Measurements from ENCODE around the genes CDK13 and URGCP.

DNA sequence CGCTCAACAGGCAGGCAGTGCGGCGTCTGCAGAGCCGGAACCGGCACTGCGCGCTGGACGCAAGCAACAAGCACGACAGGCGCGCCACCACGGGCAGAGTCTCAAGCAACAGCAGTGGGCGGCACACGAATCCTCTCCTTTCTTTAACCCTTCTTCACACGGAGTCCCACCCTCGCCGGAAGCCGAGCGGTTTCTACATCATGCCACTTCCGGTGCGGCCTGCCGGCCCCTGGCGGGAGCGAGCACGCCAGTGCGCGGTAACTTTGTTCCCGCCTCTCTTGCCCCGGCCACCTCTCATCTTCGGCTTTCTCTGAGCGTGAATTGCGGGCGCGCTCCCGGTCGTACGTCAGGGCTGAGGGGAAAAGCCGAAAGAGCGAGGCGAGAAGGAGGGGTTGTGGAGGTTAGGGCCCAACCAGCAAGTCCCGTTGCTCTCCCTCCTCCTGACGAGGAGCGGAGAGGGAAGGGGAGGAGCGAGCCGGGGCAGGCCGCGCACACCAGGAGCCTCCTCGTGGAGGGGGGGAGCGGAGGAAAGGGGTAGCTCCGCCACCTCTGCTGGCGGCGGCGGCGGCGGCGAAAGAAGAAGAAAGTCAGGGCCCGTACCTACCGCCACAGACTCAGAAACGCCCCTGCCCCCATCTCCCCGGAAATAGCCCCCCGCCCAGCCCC lies 619 bp upstream of the CDK13 start:
- PRO-cap, 2 experiments = peak in 2 of 2 experiments; most common plus-strand start position 497 of the sequence (in 2); most common minus-strand start position 136 of the sequence (in 1)

DNA sequence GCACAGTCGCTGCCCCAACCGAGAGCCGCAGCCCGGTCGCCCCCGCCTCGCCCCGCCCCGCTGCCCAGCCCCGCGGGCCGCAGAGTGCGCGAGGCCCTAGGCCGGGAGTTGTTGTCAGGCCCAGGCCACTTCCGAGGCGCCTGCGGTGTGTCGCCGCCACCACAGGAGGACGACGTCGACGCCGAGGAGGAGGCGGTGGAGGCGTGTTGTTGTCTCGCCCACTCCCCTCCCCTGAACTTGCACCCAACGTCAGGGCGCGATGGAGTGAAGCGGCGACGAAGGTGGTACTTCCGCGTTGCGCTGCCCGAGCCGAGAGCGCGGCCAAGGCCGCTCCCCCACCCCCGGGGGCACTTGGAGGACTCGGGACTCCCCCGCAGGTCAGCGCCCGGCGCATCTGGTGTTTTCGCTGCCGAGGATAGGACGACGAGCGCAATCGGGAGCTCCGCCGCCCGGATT lies at the start of gene CDK13:
Gene CDK13, plus strand, starts transcription at position 287 of the 456 bp plus-strand sequence.
- PRO-cap, 2 experiments = peak in 2 of 2 experiments; most common plus-strand start position 128 of the sequence (in 1); most common minus-strand start position 239 of the sequence (in 2)

DNA sequence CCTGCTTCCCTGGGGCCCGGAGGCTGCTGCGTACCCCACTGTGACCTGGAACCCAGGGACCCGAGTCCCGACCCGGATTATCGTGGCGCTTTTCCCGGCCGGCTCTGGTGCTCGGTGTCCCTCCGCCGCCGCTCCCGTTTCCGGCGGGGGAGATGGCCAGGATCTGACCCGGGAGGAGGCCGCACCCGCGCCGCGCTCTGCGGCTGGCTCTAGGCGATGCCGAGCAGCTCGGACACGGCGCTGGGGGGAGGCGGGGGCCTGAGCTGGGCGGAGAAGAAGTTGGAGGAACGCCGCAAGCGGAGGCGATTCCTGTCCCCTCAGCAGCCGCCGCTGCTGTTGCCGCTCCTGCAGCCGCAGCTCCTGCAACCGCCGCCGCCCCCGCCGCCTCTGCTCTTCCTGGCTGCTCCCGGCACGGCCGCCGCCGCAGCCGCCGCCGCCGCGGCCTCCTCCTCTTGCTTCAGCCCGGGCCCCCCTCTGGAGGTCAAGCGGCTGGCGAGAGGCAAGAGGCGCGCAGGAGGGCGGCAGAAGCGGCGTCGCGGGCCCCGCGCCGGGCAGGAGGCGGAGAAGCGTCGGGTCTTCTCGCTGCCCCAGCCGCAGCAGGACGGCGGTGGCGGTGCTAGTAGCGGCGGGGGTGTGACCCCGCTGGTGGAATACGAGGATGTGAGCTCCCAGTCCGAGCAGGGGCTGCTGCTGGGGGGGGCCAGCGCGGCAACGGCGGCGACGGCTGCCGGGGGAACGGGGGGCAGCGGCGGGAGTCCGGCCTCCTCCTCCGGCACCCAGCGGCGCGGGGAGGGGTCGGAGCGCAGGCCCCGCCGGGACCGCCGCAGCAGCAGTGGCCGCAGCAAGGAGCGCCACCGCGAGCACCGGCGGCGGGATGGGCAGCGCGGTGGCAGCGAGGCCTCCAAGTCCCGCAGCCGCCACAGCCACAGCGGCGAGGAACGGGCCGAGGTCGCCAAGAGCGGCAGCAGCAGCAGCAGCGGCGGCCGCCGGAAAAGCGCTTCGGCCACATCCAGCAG lies 678 bp downstream of the CDK13 start:
- PRO-cap, 2 experiments = peak in 1 of 2 experiments; most common plus-strand start position 931 of the sequence (in 1); most common minus-strand start position 389 of the sequence (in 1)

DNA sequence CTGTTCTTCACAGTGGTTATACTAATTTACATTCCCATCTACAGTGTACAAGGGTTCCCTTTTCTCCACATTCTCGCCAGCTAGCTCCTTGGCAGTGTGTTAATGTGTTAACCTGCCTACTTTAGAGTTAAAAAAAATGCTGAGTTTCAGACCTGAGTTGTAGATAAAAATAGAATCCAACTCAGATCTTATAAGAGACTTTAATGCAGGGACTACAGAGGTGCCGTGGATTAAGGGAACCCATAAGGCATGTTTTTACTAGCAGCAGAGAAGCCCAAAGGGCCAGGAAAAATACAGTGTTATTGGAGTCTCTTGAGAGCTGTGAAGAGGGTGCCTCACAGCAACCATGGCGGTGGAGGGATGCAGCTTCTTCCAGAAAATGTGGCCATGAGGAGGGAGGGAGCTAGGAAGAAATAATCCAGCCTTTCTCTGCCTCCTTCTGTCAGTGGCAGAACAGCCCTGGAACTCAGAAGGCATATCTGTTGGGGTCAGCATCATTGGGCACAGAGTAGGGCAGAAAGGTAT lies 35.6 kb downstream of the CDK13 start:
- PRO-cap, 2 experiments = no peak in any of the 2 experiments

DNA sequence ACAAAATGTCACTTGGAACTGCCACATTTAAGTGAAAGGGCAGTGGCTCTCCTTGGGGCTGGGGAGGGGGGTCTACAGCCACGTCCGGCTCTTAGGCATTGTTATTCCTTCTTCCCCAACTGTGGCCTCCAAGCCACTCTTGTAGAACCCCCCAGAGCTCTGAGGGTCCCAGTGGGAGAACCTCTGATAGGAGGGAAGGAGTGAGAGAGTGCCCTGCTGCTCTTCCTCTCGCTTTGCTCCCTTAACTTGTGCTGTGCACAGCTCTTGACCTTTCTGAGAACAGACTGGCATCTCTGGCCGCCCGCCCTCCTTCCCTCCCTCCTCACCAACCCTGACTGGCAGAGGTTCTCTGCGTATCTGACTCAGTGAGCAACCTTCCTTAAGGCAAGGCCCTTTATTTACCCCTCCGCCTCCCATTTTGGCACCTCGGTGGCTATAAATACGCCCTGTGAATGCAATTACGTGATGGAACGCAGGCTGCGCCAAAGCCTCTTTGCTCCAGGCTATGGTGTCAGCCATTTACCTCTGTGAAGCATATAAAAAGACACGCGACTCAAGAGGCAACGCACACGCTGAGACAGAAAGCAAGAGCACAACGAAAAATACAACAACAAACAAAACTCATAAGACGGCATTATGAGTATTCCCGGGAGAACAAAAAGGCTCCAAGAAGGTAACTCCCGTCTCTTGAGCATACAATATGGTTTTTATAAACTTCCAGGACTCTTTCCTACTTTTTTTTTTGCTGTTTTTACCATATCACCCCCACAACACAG lies 764.3 kb downstream of the SUGCT start:
- PRO-cap, 2 experiments = no peak in any of the 2 experiments

DNA sequence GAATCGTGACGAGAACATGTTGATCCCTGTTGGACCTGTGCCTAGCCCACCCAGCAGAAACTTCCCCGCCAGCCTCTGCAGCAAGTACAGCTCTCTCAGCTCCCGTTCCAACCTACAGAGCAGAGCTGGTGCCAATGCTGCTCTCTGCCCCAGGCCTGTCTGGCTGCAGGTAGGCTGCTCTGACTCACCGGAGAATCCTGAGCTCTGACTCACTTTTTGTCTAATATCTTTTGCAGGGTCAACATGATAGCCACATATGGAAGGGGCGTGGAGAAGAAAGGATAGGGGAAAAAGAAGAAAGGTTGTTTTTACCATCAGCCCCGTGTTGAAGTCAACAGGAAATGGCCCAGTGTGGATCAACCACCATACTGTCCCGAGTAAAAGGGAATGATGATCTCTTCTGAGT lies 595.3 kb downstream of the INHBA start:
- PRO-cap, 2 experiments = no peak in any of the 2 experiments

DNA sequence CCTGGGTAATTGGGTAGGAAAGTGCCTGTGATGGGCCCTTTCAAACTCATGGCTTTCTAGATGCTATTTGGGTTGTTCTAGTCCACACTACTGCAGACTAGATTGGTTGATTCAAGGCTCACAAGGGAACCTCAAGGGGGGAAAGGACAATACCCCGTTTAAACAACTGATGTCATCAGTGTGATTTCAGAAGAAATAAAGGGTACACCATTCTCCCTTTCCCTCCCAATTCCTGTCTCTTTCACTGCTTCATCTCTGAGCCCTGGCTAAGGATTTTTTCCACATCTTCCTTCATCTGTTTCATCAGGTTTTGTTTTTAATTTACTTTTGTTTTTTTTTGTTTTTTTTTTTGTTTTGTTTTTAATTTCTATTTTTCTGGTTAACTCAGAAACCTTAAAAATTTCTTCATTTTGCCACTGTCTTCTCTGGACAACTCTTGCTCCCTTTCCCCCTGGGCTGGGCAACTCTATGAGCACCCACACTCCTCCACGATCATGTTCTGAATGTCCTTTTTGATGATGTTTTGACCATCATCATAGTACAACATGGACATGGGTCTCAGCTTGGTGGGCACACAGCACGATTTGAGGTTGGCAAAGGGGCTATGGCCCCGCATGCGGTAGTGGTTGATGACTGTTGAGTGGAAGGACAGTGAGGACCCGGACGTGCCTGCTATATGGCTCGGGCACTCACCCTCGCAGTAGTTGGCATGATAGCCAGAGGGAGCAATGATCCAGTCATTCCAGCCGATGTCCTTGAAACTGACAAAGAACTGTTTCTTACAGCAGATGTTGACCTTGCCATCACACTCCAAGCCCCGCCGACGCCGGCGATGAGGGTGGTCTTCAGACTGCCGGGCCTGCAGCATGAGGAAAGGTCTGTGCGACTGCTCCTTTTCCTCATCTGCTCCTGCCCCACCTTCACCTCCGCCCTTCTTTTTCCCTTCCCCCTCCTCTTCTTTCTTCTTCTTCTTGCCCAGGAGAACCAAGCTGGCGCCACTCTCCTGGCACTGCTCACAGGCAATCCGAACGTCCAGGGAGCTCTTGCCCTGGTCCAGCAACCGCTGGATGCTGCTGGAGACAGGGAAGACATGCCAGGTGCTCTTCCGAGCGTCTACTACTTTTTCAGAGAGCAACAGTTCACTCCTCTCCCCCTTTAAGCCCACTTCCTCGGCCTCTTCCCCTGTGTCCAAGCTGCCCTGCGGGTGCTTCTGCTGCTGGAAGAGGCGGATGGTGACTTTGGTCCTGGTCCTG lies 13.3 kb downstream of the INHBA start:
- PRO-cap, 2 experiments = no peak in any of the 2 experiments

DNA sequence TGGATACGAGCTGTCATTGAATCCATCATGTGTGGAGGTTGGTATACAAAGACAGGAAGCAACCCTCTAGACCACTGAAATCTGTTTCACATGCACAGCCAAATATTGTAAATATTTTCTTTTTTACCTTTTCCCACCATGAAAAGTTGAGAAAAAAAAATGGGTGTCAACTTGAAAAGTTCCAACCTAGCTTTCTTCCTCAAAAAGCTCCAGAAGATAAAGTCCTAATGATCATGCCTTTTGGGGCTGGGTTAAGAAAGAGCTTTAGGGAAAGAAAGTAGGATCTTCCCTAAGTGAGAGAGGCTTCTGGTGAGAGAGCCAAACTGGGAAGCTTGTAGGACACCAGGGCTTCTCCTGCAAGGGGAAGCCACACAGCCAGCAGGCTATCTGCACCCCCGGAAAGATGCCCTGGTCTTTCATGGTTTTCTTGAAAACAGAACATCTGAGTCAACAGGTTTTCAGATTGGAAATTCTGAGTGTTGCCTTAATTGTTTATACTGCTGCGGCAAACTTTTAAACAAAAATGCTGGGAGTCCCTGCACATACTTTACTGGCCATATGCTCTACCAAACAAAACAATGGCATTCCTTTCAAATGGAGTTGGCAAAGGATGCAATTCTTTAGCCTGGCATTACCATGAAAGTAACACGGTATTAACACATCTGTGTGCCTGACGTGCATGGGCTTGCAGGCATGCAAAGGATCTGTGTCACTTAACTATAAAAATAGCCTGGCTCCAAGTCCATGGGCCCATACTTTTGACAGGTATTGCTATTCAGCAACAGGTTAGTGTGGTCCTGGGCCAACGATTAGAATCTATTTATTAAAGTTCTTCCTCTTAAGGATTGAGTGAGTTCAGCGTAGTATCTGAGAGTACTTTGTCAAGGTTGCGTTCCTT lies 4.3 kb downstream of the INHBA start:
- PRO-cap, 2 experiments = no peak in any of the 2 experiments

DNA sequence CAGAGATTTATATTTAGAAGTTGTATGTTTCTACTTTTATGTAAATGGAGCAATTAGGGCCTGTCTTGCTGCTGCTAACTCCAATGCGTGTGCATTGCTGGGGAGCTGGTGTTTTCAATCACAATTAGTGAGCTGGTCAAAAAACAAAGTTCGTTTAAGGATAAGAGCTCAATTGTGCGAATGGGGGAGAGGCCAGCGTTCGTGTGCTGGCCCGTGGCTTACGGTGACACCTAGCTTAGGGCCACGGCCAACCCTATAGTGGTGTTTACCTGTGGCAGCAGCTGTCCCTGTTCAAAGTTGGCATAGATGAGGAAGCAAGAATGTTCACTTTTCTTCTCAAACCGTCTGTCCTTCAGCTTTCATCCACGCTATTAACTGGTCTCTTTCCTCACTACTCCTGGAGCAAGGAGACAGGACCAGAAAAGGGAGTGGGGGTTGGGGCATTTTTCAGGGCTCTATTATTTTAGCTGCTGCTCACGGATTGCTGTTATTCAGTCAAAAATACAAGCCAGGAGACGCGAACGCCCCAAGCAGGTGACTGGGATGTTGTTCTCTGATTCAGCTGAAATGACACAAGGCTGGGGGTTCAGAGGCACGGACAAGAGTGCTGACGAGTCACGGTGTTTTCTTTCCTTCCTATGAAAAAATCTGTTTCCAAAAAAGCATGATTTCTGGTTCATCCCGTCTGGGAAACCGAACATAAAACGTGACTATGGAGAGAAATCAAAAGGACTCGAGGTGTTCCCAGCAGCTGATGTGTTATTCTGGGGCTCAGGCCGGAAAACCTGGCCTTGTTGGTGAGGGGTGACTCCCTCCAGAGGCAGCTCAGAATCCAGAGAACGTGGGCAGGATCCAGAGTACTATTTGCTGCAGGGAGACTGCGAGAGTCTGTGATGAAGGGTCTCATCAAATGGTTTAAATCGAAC lies 3.3 kb upstream of the INHBA start:
- PRO-cap, 2 experiments = no peak in any of the 2 experiments

- PRO-cap, 2 experiments = peak in 2 of 2 experiments; most common plus-strand start chr7:42050657 (in 2)
Measured at GRCh38 chr7:42050395-42050782, 186.6 kb downstream of the GLI3 start.

DNA sequence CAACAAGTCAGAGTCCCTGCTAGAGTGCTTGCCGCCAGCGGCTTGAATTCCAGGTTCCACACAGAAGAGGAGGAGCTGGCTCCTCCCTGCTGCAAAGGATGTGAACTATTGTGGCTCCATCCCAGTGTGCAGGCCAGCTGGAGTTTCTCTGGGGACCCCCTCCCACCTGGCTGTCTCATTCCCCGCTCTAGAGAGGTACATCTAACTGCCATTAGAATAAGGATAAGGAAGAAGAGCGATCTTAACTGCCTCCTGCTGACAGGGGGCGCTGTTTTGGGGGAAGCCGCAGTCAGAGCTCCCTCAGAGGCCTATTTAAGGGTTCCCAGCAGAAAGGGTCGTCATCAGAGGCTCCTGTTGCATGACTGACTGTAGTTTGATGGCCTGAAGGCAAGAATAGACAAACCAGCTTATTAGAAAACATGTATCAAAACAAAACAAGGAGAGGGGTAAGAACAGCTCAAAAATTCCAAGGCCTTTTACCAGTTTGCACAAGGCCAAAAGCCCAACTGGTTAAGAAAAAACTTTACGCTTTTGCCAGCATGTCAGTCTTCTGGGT lies 40.8 kb upstream of the HECW1 start:
- PRO-cap, 2 experiments = no peak in any of the 2 experiments

GRCh38 chr7:43112869-43113685 lies 630 bp downstream of the HECW1 start:
- PRO-cap, 2 experiments = no peak in any of the 2 experiments

DNA sequence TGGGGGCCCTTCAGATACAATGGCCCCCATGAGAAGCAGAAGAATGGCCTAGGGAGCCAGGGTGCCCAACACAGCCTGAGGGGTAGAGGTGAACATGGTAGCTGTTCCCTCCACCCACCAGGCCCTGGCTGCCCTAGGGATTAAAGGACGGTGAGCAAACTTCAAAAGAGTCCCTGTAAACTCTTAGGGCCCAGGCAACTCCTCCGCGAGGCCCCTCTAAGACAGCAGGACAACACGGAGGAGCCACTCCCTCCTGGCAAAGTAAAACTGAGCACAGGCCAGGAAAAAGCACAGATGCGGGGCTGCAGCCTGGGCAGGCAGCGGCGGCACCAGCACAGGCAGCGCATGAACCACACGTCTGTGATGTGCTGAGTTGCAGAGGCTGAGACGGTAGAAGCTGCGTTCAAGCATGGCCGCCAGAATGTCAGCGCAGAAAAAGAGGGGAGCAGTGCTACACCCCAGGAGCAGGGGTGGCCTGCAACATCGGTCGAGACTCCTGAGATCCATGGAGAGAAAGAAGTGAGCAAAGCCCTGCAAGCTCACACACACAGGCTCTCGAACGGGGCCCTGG lies 46.2 kb upstream of the STK17A start:
- PRO-cap, 2 experiments = no peak in any of the 2 experiments

GRCh38 chr7:43541229-43541448 lies 41.8 kb upstream of the STK17A start:
- PRO-cap, 2 experiments = no peak in any of the 2 experiments

DNA sequence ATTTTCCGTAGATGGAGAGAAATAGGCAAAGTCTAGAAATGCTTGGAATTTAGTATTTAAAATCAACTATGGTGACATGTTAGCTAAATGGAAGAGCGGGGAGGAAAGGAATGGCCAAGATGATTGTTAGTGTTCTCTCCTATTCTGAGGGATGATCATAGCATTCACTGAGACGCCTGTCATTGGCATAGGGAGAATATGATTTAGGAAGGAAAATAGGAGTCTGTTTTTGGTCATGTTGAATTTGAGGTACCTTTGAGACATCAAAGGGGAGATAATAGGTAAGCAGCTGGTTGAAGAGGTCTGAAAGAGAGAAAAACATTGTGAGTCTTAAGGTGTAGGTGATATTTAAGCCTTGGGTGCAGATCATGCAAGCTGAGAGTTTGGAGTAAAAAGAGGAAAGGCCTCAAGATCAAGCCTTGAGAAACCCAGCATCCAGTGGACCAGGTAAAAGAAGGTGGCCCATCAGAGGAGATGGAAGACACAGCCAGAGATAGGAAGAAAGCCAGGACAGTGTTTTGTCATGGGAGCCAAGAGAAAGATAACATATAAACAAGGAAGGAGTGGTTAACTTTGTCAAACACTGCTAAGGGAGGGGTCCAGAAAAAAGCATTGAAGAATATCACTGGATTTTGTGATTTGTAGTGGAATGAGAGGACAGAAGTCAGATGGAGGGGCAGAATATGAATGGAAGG lies 34.6 kb downstream of the STK17A start:
- PRO-cap, 2 experiments = no peak in any of the 2 experiments

- PRO-cap, 2 experiments = peak in 1 of 2 experiments; most common plus-strand start chr7:43650054 (in 1)
Measured at GRCh38 chr7:43649583-43650360, 66.9 kb downstream of the STK17A start.

DNA sequence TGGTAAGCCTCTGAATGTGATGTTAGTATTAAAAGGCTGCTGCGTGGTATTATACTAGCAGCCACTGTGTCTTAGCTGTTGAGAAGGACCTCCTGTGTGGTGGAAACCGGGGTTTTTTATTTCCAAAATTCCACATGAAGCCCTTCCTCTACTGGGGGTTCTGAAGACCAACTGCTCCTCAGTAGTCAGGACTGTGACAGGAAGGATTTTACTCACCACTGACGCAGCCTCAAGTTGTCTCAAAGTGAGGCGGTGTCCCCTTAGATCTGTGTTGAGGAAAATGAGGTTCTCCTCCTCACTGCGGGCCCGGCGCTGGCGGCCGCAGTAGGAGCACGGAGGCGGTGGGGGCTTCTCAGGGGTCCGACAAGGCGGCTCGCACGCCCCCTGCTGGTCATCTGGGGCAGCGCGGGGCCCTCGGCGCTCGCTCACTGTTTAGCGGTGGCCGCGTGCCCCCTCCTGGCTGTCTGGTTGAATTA lies 30.6 kb downstream of the MRPS24 start:
- PRO-cap, 2 experiments = no peak in any of the 2 experiments

GRCh38 chr7:43867971-43868612 lies 1.2 kb downstream of the MRPS24 start:
- PRO-cap, 2 experiments = no peak in any of the 2 experiments

DNA sequence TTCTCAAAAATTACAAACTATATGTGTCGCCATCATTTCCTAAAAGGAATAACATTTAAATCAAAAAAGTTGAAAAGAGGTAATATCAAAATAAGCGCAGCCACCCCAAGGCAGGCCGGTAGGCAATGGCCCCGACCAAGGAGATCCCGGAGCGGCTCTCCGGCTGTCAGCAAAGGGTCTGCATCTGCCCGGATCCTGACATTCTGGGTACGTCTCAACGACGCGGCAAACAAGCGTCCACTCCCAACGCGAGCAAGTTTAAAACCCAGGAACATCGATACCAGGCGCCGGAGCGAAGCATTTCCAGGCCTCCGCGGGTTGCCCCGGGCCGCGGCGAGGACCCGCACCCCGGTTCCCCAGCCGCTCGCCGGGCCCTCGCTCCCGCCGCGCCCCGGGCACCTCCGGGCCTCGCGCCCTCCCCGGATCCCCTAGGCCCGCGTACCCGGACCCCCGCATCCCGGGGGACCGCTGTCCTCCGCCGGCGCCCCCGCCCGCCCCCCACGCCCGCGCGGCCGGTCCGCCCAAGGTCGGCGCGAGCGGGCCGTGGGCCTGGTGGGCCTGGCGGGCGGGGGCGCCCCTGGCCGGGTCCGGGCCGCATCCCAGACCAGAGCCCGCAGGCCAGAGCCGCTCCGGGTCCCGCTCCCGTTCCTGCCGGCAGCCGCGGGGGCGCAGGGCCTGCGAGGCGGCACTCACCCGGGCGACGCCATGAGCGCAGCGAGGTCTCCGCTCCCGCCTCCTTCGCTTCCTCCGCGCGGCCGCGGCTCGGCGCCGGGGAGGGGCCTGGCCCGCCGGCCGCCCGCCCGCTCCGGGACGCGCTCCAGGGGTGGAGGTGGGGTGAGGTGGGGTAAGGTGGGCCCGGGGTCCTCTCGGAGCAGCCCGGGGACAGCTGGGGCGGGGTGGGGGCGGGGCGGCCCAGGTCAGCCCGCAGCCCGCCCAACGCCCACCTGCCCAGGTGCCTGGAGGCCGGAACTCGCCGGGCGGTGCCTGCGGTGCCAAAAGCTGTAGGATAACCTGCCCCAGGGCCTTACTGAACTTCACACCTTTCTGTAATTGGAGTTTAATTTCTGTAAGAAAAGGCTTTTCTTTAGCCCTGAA lies at the start of gene URGCP:
Gene URGCP, minus strand, starts transcription at position 728 of the 1,095 bp plus-strand sequence.
- PRO-cap, 2 experiments = peak in 2 of 2 experiments; most common minus-strand start position 737 of the sequence (in 1)

- PRO-cap, 2 experiments = no peak in any of the 2 experiments
Measured at GRCh38 chr7:43938909-43939509, 12.8 kb downstream of the UBE2D4 start.